Frontal cortex (tissue), 2 donors: ENCODE results near the genes CCDC83, HIKESHI and CCDC81.

DNA sequence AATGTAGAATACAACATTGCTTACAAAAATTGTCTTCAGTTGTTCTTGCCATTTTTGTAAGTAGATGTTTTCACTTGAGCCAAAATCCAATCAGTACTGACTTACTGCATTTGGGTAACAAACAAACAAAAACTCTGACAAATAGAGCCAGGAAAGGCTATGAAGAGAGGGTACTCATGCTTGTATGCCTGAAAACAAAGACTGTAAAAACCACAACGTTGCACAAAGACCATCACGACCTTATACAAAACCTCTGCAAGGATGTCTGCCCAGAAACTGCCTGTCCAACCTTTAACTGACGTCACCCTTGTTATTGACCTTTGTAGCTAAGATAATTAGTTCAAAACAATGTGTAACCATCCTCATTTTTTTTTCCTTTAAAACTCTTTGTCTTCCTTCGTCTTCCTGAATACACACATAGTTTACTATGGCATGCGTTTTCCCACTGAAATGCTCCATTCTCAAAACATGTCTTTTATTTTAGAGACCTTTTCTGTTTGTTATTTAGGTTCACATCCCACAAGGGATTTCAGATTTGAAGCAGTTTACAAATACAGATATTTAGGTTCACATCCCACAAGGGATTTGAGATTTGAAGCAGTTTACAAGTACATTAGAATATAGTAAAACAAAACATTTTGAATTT, 882 bp upstream of the CREBZF start:
- RAMPAGE, long total RNA: no peak

DNA sequence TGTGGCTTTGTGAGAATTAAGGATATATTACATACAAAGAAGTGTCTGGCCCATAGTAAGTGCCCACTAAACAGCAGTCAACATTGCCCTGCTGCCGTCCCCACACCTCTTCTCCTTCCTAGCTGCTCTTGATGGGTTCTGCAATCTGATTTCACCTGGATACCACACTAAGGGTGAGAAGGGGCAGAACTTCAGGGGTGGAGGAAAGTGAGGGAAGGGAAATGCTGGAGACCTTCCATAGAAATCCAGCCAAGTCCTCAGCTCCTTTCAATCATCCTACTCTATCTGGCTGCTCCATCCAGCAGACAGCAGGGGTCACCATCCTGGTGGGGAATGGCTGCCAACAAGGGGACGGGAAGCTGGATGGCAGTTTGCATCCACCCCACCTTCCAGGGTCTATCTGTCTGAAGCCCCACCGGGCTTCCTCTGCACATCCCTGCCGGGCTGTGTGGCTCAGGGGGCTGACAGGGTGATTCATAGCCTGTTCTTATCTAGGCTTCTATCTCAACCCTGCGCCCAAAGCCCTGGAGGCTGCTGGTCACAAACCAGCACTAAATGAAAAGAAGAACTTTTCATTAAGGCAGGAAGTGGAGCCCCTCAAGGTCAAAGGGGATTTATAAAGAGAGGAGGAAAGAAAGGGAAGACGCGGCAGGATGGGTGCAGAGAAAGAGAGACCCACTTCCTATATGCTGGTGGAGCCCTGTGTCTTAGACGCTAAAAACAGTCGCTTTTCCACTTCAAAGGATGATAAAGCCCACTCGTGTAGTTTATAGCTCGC, 1.1 kb downstream of the SYTL2 start:
- RAMPAGE, long total RNA: no peak

DNA sequence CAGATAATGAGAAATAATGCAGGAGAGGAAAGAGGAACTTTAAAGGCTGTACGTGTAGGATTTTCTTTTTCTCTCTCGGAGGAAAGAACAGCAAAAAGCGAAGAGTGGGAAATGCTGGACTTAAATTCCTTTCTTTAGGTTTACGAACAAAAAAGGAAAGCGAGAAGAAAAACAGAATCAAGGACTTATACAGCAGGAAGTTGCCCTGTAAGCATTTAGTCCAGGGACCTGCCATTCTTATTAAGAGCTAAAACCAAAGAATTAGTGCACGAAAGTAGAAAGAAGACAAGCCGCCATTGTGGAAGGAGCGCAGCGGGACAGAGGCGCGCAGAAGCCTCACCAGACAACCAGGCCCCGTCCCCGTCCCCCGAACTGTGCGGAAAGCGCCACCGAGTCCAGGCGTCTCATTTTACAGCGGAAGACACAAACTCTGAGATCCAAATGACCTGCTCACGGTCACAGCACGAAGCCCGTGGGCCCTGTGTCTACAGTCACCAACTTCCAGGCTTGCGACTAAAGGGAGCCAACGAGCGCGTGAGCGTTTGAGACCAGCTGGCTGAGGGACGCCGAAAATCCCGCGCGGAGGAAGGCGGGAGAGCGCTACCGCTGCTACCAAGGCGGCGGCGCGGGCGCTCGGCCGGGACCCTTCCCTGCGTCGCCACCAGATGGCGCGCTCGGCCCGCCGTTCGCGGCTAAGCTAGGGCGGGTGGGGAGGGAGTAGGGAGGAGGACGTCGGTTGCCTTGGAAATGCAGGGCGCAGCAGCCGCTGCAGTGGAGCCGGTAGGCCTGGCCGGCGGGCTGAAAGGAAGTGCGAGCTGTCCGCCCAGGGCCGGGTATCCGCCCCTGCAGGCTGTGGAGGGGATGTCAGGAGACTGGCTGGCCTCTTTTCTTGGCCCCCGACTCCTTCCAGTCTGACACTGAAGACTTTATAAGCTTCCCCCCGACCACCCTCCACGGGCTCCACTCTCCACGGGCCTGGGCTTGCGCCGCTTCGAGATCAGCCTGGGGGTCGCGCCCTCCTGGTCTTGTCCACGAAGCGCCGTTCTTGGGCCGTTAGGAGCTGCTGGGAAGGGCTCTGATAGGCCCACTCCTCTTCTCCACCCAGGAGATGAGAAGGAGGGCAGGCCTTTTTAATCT, at the start of gene CCDC83:
Gene CCDC83, plus strand, starts transcription at position 1,028 of the 1,137 bp plus-strand sequence.
- RAMPAGE, long total RNA: no peak

GRCh38 chr11:85979984-85980600, 88.8 kb downstream of the PICALM start:
- RAMPAGE, long total RNA: no peak

DNA sequence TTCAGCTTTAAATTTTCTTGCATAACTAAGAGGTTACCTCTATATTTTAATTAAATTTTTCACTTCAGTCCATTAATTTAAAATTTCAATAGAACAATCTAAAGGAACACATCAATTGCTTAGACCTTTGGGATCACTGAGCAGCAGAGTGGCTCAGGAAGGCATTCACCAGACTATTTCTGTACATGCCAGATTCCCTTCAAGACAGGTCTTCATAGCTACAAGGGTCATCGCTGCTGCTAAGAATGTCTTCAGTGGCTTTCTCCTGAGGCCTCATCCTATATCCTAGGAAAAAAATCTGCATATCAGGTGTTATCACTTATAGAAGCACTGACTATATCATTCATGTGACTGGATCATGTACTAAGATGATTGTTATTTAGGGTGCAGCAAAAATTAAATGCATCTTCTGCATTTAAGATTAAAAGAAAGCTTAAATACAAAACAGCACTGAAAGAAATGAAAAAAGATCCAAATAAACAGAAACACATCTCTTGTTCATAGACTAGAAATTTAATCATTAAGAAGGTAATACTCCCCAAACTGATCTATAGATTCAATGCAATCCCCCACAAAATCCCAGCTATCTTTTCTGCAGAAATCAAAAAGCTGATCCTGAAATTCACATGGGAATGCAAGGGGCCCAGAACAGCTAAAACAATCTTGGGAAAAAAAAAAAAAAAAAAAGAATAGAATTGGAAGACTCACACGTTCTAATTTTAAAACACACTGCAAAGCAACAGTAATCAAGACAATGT, 48.9 kb downstream of the PICALM start:
- RAMPAGE, long total RNA: no peak

DNA sequence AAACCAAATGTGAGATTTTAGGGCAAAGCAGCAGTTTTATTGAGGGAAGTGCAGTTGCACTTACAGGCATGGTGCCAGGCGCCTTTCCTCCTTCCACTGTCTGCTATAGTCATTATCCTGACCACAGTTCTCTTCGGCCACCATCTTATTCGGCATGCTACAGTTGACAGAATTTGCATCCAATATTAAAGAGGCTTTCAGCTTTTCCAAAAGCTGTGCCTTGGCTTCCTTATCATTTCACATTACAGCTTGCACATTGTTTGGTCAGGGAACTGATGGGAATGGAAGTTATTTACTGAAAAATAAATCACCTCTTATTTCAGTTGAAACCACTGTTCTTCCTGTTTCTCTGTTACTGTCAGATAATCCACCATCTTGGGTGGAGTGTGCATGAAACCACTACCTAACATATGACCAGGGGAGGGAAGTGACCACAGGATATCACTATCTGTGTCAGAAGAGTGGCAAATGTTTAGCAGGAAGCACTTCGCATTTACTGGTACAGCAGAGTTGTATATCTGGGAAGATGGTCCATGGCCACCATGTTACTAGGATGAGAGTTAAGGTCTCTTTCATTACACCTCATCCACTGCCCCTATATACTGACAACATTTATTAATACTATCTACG, 74.6 kb upstream of the PICALM start:
- RAMPAGE, long total RNA: no peak

DNA sequence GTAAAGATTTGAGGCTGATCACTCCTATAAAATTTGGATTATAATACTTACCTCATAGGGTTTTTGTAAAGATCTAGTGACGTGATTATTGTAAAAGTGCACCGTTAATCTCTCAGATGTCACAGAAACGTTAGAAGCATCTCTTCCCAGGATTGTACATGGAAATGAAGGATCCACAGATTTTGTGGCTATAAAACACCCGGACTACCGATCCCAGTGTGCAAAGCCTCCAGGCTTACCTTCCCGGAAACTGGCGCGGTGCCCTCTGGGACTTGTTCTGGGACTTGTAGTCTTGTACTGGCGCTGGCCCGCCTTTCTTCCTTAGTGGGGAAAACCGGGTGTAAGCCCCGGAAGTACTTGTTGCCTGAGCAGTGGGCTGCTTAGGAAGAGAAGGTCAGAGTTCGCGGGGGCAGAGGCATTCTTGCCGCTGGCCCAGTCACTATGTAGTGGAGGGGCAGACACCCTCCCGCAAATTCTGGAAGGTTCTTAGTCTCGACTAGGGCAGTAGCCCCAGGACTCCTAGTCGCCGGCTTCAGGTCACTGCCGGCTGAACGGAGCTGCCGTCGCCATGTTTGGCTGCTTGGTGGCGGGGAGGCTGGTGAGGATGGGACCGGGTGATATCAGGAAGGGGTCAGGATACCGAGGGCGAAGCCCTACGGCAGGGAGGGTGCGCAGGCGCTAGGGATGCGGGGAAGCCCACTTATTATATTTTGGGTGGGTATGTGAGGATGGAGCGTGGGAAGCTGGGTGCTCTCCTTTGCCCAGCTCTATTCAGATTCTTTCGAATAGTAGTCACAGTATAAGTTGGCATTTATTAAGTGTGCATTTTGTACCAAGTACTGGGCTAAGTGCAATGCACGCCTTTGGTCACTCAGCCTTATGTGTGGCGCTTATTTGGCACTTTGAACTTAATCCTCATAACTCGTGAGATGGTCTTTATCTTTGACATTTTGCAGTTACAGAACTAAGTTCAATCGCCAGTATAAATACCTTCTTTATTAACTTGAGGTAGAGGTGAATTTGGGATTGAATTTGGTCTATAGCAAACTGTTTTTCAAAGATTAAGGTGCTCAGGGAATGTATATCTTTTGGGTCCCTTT, at the start of gene HIKESHI:
Gene HIKESHI, plus strand, starts transcription at position 360 of the 1,100 bp plus-strand sequence.
- RAMPAGE, long total RNA: start-site peak on the plus strand centred at position 475 of the sequence, 177 bp wide, 1,660 and 311 reads in 2 replicates

DNA sequence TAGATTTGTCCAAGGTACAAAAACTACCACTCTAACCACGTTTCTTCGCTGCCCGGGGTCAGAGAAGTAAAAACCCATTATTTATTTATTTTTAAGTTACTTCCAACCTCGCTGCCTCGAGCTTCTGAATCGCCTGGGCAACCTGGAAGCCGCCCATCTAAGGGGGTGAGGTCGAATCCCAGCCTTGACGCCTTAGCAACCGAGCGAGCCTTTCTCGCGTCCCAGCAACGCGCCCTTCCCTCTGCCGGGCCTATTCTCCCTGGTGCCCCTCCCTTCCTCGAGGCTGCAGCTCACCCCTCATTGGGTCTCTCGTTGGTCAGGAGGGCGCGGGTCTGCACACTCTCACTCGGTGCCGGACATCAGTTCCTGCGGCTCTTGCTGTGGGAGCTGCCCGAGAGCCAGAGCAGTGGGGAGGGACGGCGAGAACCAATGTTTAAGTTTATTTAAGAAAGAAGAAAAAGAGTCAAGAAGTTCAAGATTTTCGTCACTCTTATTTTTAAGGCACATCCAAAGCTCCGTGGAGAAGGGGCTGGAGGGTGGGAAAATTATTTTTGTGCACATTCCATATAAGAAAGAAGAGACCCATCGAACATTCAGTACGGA, at the start of gene CCDC81:
Gene CCDC81, plus strand, starts transcription at position 345 of the 603 bp plus-strand sequence.
- RAMPAGE, long total RNA: no peak

GRCh38 chr11:86440692-86441460, 66.2 kb downstream of the CCDC81 start:
- RAMPAGE, long total RNA: no peak

- RAMPAGE, long total RNA: no peak
Measured at GRCh38 chr11:86486578-86486931, 111.9 kb downstream of the CCDC81 start.

- RAMPAGE, long total RNA: no peak
Measured at GRCh38 chr11:86559171-86560092, 184.7 kb downstream of the CCDC81 start.

GRCh38 chr11:86597102-86597786, 203.1 kb upstream of the PRSS23 start:
- RAMPAGE, long total RNA: no peak

GRCh38 chr11:86670809-86671364, 129.5 kb upstream of the PRSS23 start:
- RAMPAGE, long total RNA: no peak

DNA sequence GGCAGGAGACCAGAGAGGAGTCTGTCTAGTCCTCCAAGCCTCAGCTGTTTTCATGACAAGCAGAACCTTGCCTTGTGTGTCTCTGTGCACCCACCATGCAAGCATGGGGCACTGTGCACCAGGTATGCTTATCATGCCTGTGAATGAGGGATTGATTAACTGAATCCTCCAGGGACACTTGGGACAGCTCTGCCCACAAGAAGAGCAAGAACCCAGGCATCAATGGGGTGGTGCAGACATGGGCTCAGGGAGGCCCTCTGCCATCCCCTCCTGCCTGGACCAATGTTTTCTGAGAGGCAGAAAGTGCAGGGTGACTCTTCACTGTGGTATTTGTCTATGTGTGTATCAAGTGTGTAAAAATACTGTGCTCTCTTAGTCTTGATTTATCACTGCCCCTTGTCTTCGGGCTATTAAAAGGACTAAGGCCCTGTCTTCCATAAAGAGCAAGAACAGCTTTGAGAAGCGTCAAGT, 14.3 kb downstream of the PRSS23 start:
- RAMPAGE, long total RNA: no peak

- RAMPAGE, long total RNA: no peak
Measured at GRCh38 chr11:86951507-86952216, 3.5 kb downstream of the FZD4 start.

DNA sequence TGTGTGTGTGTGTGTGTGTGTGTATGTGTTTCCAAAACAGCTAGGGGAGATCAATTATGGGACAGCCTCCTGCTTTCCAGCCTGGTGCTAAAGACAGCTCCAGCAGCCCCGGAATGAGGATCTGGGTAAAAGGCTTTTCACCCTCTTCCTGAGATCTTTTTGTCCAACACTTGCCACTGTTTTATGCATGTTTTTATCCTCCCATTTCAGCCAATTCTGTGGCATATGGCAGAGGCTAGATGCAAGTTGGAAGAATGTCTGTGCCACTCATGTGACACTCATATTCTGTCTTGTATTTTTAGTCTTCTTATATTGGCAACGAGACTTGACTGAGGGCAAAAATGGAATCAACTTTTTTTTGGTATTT, 1.5 kb upstream of the FZD4 start:
- RAMPAGE, long total RNA: no peak

DNA sequence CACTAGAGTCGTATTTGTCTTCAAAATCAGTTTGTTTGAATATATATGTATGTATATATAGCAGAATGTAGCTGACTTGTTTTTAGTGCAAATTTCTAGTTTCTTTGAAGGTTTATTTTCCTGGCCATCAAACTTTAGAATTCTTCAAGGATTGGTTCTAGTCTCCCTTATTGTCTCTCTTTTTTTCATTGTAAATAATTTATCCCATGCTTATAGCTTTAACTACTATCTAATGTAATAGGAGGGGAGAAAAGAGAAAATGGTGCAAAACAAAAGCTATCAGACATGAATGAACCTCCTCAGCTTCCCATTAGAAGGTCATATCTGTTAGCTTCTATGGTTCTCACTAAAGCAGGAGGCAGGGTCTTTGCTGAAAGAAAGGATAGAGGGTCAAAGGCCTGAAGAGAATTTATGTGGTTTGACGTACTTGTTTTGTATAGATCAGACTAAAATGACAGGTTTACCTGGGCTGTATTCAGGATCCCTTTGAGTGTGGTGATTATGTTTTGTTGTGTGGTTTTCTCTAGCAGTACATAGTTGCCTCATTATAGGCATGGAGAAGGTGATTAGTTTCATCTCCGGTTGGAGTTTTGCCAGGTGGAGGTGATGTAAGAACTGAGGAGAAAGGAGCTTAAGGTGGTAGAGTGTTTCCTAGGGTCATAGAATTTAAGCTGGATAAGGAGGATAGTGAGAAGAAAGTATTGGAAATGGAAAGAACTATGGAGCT, 228.8 kb downstream of the TMEM135 start:
- RAMPAGE, long total RNA: no peak

DNA sequence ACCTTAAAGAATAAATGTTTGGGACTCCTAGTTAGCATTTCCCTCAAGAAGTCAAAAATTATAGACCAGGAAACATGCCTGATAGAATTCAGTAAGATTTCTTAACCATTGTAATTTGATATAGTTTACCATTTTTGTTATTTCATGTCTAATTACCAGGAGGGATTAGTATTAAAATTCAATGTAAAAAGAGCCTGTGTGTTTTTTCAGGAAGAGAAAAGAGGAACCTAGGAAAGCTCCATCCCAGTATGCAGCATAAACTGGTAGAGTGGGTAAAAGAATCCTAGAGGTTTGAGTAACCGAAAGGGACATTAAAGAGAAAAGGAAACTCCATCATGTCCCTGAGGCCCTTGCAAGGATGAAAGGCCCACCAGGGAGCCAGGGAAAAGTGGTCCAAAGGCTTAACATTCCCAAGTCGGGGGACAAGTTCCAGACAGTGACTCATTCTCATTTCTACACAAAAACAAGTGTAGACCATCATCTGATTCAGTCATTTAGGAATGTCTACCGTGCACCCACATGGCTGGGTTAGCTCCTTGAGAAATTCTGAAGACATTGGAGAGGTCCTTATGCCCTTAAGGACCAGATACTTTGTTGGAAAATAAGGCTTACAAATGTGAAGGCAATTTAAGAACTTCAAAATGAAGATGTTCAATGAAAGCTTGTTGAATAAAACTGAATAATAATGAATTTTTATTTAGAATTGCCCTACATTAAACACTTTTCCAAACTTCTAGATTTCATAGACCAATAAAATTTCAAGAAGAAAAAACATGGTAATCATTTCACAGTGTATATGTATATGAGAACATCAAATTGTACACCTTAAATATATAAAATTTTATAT, 4.8 kb upstream of the NOX4 start:
- RAMPAGE, long total RNA: no peak

- RAMPAGE, long total RNA: no peak
Measured at GRCh38 chr11:93481730-93482030, 61.5 kb downstream of the SMCO4 start.

DNA sequence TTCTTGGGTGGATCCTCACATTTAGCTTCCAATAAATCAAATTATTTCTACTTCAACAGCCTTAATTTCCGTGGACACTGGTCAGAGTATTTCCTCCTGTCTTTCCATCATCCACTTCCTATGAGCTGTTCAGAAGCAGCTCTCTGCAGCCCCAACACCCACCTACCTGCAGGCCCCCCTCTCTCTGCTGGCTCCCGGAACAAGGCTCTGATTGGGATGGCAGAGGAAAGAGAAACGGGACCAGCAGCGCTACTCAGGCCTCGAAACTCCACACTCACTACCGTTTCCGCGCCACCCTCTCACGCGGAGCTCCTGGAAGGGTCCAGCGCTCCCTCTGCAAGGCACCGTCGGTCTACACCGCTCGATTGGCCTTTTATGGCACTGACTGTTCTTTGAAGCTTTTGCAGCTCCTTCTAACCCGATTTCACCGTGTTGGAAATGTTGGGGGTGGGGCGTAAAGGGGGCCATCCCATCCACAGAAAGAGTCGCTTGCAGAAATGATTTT, 429 bp upstream of the PANX1 start:
- RAMPAGE, long total RNA: no peak